Left ventricle myocardium (tissue), 1 donor: ENCODE data around the genes TMUB1 and CRYGN.

DNA sequence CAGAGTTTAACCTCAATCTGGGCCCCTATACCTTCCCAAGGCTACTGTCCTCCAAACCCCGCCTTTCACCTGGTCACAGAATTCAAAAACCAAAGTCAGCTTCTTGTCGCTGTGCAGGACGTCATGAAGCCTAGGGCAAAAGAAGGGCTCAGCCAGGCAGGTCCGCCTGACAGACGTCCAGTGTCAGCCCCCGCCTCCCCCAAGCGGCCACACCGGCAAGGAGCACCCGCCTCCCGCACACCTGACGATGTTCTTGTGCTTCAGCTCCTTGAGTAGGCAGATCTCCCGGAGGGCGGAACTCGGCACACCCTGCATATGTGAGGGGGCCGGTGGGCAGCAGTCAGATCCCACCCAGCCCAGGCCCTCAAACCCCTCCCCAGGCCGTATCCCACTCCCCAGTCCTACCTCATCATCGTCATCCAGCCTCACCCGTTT is 1.0 kb downstream of the CDK5 start:
- PRO-cap, result no peak

DNA sequence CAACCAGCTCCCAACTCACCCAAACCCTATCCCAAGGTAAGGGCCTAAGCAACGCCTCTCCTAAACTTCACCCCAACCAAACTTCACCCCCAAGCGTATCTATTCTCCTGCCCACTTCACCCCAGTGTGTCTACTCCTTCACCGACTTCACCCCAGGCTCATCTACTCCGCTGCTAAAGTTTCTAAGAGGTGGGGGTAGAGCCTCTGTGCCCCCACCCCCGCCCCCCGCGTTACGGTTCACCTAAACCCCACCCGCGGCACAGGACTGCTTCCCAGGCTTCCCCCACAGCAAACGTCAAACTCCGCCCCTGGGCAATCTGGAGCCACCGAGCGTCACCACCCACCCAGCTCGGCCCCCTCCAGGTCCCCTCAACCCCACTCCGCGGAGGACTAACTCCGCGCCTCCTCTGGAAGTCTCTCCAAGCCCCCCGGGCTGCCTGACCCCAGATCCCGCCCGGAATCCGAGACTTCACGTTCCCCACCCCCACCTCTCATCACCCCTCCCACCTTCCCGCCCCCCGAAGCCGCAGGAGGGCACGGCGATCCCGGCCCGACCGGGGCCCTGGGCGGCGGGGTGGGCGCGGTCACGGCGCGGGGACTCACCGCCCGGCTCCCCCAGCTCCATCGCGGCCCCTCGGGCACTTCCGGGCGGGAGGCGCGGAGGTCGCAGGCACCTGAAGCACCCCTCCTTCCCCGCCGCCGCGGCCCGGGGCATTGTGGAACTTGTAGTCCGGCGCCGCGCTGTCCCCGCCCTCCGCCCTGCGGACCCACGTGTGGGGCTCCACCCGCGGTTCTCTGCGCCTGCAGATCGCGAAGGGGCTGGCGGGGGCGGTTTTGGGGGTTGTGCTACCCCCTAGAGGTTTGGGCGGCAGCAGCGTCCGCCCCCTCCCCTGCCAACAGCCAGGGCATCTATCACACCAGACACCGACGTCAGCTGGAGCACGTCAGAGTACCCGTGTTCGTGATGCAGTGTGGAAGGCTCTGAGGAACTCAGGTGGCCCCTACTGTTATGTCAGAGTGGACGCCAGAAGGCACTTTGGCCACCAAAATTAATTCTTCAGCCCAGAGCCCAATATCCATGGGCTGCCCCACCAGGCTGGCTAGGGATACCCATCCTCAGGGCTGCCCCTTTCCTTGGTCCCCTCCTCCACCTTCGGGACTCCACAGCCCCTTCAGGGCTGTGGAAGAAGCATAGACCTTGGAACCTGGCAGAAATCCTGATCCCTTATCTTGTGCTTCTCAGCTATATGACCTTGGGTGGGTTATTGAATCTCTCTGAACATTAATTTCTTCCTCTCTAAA is at the start of gene TMUB1:
Gene TMUB1 (minus strand): TSS at position 663 of the 1,302 bp plus-strand sequence.
- PRO-cap, result bidirectional peak, plus-strand start at position 315 of the sequence, minus-strand start at position 294 of the sequence; bidirectional peak, plus-strand start at position 362 of the sequence, minus-strand start at position 449 of the sequence; bidirectional peak, plus-strand start at position 779 of the sequence, minus-strand start at position 644 of the sequence

- PRO-cap, result no peak
These were observed 7.2 kb downstream of the SMARCD3 start for GRCh38 chr7:151241183-151241858.

GRCh38 chr7:151256482-151257072 is 8.1 kb upstream of the SMARCD3 start:
- PRO-cap, result no peak

GRCh38 chr7:151351846-151352398 is 10.3 kb downstream of the NUB1 start:
- PRO-cap, result no peak

- PRO-cap, result no peak
These were observed 11.0 kb downstream of the NUB1 start for GRCh38 chr7:151352544-151353061.

GRCh38 chr7:151366896-151367167 is 25.2 kb downstream of the NUB1 start:
- PRO-cap, result no peak

DNA sequence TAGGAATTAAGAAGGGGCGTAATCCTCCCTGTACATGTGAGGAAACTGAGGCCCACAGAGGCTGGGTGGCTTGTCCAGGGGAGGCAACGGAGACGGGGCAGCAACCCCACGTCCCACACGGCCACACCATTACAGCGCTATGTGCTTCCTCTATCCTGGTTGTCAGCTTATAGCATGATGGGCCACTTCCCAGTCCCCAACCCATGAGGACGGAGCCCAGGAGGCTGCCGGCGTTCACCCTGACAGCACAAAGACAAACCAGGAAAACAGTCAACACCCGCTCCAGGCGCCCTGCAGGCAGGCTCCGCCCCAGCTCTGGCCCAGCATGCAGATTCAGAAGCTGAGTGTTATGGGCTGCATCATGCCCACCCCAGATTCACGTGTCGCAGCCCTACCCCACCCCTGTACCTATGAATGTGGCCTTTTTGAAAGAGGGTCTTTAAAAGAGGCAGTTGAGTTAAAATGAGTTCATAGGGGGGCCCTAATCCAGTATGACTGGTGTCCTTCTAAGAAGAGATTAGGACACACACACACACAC is 14.8 kb downstream of the WDR86 start:
- PRO-cap, result no peak

DNA sequence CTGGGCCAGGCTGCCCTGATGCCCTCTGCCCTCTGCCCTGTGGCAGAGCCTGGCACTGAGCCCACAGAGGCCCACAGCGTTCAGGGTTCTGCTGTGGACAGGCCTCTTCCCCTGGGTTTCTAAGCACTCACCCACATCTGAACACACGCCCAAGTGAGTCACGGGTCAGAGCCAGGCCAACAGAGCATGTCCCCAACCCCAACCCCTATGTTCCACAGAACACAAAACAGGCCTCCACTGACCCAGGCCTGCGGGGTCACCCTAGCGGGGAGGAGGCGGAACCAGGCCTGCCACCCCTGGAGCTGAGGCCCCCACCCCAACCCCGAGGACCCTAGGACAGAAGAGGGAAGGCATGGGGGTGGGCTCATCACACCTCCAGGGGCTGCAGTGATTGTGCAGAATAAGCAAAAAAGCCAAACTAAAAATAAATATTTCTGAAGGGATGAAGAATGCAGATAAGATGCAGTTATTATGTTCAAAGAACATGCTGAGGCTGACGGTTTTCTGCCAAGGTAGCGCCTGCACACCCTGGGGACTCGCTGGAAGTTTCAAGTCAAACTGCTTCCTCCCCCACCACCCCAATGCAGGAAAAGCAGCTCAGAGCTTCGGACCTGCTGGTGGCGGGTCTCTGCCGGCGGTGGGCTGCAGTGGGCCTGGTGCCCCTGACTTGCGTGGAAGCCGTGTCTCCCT is 5.4 kb downstream of the WDR86 start:
- PRO-cap, result no peak

- PRO-cap, result bidirectional peak, plus-strand start at chr7:151409236, minus-strand start at chr7:151408989
These were observed 1.1 kb downstream of the WDR86 start for GRCh38 chr7:151408273-151409515.

GRCh38 chr7:151439803-151440725 is at the start of gene CRYGN:
CRYGN (minus strand) TSS chr7:151440141.
- PRO-cap, result no peak

DNA sequence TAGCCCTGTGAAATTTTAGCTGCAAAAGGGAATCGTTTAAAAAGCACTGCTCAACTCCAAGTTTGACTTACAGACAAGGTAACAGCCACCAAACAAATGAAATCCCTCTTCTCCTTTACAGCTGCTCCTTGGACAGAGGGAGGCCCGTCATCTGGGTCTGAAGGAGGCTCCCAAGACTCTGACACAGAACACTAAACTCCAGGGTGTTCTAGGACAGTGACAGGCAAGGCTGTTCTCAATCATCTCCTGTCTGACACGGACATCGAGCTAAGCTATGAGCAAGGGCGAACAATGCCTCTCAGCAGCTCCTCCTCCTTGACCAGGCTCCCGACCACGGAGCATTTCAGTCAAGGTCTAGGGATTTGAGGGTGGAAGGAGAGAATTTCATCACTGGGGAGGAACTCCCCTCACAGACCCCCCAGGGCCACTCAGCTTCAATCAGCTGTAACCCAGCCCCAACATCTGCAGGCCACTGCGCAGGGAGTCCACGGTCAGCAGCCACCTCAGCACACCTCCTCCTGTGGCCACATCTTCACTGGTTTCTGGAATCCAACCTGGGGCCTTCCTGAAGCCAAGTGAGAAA is 26.2 kb upstream of the CRYGN start:
- PRO-cap, result no peak

GRCh38 chr7:151517593-151517999 is 2.1 kb downstream of the RHEB start:
- PRO-cap, result no peak

GRCh38 chr7:151550754-151551008 is 31.0 kb upstream of the RHEB start:
- PRO-cap, result no peak

DNA sequence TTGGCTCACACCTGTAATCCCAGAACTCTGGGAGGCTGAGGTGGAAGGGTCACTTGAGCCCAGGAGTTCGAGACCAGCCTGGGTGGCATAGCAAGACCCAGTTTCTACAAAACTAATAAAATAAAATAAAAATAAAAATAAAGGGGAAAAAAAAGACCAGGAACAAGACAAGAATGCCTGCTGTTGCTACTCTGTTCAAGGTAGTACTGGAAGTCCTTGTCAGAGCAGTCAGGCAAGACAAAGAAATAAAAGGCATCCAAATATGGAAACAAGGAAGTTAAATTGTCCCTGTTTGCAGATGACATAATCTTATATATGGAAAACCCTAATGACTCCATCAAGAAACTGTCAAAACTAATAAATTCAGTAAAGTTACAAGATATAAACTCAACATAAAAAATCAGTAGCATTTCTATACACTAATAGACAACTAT is 76.2 kb upstream of the RHEB start:
- PRO-cap, result no peak

GRCh38 chr7:151608049-151608339 is 88.3 kb upstream of the RHEB start:
- PRO-cap, result no peak

DNA sequence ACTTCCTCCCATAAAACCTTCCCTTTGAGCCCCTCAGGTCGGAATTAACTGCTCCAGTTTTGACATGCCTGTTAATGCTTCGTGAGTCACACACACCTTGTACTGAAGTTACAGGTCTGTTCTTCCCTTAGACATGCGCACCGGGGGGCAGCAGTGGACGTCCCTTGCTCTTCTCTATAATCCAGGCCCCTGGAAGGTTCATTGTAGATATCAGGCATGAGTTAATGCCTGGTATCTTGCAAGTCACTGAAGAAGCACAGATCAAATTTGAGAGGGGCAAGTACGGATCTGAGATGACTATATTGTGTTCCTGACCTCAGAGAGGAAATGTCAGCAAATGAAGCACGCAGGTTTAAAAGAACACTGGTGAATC is 88.6 kb upstream of the RHEB start:
- PRO-cap, result no peak

DNA sequence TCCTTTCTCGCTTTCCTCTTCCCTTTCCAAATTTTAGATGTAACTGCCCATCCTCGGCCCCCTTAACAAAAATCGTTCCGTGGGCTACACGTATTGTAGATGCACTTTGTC is 112.8 kb upstream of the RHEB start:
- PRO-cap, result no peak

- PRO-cap, result no peak
These were observed 171.1 kb downstream of the PRKAG2 start for GRCh38 chr7:151705679-151706335.

GRCh38 chr7:151798613-151799249 is 78.2 kb downstream of the PRKAG2 start:
- PRO-cap, result no peak